Camera-type eye (tissue), 1 donor: ENCODE data around the genes ZNF888 and MYADM.

DNA sequence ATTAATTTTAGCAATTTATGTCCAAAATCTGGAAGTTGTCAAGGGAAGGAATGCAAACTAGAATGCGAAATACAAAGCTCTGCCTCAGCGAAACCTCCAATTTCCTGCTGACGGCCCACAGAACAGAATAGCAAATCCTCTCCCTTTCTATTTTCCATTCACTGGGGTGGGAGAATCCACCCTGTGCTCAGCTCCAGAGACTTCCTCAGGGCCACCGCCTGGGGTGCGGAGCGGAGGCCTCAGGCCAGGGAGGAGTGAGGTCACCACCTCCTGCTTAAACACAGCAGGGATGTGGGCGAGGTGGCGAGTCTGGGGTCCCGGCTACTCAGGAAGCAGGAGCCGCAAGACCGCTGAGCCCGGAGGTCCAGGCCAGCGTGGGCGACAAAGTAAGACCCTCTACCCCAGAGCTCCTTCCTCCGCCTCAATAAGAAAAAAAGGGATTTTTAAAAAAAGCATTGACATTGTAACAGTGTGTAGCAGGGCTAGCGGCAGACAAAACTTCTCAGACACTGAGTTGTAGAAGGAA lies 681 bp upstream of the ZNF320 start:
- RAMPAGE, long total RNA, result no peak

DNA sequence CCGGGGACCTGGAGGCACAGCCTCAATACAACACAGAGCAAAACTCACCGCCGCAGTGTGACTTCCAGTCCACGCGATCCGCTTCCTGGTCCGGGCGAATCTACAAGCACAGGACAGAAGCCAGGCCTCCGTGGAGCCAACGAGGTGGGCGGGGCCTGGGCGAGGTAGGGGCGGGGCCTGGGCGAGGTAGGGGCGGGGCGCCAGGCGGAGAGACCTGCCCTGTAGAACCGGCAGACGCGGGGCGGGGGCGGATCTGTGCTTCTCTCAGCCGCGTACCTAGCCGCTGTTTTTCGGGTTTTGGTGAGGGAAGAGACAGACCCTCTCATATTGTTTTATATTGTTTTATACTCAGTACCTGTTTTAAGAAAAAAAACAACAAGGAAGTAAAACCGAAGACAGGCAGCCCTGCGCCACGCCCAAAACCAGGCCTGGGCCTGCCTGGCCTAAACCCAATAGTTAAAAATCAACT lies at the start of gene ZNF888:
Gene ZNF888, minus strand, starts transcription at position 108 of the 469 bp plus-strand sequence.
- RAMPAGE, long total RNA, result no peak

DNA sequence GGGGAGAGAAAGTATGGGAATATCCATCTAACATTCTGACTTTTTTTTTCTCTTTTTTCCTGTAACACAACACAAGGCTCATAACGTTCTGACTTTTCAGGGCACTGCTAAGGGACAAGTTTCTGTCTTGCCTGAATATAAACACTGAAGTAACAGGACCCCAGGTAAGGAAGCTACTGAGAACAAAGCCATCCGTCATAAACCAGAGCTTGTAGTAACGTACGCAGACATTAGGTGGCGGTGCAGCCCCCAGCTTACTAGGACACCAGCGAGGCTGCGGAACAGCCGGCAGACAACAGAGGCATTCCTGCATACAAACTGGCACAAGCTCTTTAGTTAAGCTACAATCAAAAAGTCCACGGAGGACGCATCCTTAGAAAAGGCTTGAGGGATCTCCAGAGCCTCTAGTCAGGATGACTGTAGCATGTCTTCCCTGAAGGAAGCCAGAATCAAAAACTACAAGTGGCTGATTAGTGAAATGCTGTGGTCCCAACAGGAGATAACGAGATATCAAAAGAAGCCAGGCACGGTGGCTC lies 26.3 kb downstream of the ZNF160 start:
- RAMPAGE, long total RNA, result no peak

DNA sequence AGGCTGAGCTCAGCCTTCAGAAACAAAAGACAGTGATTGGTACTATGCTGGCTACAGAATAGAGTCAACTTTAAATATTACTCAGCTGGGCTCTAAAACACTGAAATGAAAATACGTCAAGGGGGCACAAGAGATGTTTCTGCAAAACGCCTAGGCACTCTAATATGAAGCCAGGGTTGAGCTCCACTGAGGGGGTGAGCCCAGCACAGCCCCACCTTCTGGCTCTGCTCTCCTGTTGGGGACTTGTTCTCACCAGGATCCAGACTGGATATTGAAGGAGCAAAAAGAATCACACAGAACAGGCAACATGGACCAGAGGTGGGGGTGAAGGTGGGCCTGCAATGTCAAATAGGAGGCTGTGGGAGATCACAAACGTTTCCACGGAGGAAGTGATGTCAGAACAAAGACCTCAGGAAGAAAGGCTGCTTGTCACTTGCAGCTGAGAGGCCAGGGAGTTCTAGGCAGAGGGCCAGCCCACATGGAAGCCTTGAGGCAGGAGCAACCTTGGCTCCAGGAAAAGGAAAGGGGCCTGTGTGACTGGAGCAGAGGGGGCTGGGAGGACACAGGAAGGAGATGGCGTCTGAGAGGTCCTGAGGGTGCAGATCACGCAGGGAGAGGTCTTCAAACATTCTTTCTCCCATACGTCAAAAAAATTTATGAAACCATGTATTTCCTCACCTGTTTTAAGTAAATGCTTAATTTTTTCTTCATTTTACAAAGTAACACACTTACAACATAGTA lies 16.4 kb downstream of the ZNF160 start:
- RAMPAGE, long total RNA, result no peak

DNA sequence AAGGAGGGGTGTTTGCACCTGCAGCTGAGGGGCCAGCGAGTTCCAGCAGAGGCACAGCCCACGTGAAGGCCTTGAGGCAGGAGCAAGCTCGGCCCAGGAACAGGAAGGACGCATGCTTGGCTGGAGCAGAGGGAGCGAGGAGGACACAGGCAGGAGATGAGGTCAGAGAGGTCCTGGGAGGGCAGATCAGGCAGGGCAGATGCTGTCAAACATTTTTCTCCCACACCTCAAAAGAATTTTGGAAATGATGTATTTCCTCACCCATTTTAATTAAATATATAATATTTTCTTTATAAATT lies 9.3 kb downstream of the ZNF415 start:
- RAMPAGE, long total RNA, result no peak

DNA sequence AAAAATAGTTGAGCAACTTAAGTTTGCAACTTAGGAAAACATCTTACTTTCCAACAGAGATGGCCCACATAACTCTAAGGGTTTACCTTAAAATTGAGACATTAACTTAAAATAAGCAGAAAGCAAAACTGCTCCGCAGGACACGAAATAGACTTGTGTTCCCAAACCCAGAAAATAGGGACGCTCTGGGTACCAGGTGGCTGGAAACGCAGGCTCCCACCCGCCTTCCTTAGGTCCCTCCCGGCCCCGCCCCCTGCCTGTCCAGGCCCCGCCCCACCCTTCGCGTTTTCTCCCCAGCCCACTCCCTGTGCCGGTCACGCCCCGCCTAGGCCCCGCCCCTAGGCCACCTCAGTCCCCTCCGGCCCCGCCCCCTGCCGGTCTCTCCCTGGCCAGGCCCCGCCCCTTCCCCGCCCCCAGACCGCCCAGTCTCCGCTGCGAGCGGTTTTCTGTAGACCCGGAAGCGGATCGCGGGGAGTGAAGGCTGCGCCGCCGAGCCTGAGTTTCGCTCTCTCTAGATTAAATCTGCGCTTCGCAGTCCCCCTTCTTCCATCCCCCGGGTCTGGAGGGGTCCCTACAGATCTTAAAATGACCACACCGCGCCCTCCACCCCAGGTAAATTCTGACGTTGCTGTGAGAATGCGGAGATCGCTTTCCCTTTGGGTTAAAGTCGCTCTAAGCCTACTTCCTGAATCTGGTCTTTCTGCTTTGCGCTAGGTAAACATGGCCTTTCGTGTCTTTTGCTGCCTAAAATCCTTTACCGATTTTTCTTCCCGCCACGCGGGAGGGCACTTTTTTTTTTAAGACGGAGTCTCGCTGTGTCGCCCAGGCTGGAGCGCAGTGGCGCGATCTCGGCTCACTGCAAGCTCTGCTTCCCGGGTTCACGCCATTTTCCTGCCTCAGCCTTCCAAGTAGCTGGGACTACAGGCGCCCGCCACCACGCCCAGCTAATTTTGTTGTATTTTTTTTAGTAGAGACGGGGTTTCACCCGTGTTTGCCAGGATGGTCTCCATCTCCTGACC lies 3.8 kb upstream of the ZNF665 start:
- RAMPAGE, long total RNA, result no peak

DNA sequence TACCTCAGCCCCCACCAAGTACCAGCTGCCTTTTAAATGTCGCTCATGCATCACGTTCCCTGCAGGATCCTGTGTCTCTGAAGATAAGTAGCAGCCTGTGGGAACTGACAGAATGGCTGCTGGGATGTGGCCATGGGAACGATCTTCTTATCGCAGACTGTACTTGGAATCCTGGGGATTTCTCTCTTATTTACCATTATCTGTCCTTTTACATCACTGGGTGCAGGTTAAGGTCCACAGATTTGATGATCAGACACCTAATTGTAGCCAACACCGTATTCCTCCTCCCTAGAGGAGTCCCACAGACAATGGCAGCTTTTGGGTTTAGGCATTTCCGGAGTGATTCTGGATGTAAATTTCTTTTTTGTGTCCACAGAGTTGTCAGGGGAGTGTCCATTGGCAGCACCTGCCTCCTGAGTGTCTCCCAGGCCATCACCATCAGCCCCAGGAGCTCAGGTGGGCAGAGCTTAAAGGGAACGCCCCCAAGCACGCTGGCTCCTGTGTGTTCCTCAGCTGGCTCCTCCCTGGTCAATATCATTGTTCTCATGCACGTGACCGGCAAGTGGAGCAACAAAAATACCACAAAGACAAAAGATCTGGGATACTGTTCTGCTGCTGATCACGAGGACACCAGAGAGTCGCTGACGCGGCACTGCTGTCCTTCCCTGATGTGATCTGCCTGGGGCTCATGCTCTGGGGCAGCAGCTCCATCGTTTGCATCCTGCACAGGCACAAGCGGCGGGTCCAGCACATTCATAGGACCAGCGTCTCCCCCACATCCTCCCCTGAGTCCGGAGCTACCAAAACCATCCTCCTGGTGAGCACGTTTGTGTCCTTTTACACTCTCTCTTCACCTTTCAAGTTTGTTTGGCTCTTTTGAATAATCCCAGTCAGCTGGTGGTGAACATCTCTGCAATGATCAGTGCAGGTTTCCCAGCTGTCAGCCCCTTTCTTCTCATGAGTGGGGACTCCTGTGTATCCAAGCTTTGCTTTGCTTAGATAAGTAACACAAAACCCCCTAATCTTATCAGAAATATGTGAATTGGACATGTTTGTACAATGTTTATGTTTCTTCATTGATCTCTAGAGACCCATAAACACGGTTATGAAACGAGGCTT lies 34.3 kb upstream of the ZNF331 start:
- RAMPAGE, long total RNA, result no peak

DNA sequence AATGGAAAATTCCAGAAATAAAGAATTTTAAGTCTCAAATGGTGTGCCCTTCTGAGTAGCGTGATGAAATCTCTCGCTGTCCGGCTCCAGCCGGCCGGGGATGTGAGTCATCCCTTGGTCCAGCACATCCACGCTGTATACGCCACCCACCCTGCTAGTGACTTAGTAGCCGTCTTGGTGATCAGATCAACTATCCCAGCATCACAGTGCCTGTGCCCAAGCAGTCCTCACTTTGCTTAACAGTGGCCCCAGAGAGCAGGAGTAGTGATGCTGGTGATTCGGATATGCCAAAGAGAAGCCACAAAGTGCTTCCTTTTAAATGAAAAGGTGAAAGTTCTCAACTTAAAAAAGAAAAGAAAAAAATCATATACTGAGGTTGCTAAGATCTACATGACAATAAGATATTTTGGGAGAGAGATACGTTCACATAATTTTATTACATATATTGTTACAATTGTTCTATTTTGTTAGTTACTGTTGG lies 40.1 kb downstream of the ZNF331 start:
- RAMPAGE, long total RNA, result no peak

DNA sequence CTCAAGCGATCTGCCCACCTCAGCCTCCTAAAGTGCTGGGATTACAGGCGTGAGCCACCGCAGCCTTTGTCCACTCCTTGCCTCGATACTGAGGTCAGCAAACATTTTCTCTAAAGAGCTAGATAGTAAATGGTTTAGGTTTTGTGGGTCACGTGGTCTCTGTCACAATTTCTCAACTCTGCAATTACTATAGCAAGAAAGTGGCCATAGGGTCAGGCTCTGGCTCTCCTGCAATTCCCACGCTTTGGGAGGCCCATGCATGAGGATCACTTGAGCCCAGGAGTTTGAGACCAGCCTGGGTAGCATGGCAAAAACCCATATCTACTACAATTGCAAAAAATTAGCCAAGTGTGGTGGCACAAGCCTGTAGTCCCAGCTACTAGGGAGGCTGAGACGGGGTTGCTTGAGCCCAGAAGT lies 42.7 kb downstream of the NLRP12 start:
- RAMPAGE, long total RNA, result no peak

DNA sequence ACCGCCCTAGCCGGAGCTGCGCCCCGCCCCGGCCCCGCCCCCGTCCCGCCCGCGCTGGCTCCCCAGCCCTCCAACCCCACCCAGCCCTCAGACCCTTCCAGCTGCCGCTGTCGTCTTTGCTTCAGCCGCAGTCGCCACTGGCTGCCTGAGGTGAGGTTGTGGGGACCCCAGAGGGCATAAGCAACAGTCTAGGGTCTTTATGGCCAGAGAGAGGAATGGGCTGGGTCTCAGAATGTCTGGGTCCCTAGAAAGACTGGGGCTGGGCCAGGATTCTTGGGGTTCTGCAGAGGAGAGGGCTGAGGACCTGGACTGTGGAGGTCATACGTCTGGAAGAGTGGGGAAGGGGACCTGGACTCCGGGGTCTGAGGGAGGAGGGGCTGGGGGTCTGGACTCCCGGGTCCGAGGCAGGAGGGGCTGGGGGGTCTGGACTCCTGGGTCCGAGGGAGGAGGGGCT lies at the start of gene MYADM:
Gene MYADM, plus strand, starts transcription at position 90 of the 454 bp plus-strand sequence.
- RAMPAGE, long total RNA, result start-site peak on the plus strand centred at position 117 of the sequence, 23 bp wide, 144 reads

GRCh38 chr19:53942031-53942931 lies 20.5 kb upstream of the CACNG8 start:
- RAMPAGE, long total RNA, result no peak

DNA sequence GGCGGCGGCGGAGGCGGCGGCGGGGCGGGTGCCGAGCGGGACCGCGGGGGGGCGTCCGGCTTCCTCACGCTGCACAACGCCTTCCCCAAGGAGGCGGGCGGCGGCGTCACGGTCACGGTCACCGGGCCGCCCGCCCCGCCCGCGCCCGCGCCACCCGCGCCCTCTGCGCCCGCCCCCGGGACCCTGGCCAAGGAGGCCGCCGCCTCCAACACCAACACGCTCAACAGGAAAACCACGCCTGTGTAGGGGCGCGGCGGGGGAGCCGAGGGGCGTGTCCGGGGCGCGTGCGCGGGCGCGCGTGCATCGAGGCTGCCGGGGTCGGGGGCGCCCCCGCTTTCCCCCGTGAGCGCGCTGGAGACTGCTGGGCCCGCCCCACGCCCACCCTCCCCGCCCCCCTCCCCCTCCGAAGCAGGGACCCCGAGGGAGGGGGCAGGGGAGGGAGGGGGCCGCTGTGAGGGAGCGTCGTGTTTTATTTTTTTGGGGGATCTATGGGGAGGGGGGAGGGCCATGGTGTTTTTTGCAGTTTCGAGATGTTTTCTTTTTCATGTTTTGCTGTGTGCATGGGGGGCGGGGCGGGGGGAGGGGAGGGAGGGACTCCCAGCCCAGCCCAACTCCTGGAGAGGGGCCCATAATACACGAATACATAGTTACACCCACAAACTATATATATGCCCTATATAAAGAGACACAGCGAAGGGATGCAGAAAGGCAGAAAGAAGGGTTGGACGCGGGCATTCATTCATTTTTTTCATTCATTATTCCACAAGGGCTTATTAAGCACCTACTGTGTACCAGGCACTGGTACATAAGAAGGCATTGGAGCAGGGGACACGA lies 8.6 kb upstream of the CACNG6 start:
- RAMPAGE, long total RNA, result no peak

GRCh38 chr19:54096499-54097197 lies 4.0 kb downstream of the OSCAR start:
- RAMPAGE, long total RNA, result no peak

DNA sequence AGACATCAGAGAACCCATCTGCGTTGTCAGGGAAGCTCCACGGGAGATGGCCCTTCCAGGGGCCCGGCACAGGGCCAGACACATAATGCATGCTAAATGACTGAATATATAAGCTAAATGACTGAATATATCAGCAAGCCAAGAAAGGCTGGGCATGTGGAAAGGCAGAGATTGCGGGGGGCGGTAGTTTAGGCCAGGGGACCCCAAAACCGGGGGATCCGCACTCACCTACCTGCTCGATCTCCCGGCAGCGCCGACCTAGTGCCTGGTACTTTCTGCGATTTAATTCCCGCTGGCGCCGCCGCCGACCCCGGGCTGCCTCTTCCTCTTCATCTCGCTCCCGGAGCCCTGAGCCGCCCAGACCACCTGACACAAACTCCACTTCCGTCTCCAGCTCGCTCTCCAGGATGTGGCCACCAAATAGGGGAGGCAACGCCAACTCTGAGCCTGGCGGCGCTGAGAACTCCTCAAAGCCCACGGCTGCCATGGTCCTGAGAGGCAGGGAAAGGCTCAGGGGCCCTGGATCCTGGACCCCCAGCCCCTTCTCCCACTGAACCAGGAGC lies 1.2 kb downstream of the TFPT start:
- RAMPAGE, long total RNA, result no peak

DNA sequence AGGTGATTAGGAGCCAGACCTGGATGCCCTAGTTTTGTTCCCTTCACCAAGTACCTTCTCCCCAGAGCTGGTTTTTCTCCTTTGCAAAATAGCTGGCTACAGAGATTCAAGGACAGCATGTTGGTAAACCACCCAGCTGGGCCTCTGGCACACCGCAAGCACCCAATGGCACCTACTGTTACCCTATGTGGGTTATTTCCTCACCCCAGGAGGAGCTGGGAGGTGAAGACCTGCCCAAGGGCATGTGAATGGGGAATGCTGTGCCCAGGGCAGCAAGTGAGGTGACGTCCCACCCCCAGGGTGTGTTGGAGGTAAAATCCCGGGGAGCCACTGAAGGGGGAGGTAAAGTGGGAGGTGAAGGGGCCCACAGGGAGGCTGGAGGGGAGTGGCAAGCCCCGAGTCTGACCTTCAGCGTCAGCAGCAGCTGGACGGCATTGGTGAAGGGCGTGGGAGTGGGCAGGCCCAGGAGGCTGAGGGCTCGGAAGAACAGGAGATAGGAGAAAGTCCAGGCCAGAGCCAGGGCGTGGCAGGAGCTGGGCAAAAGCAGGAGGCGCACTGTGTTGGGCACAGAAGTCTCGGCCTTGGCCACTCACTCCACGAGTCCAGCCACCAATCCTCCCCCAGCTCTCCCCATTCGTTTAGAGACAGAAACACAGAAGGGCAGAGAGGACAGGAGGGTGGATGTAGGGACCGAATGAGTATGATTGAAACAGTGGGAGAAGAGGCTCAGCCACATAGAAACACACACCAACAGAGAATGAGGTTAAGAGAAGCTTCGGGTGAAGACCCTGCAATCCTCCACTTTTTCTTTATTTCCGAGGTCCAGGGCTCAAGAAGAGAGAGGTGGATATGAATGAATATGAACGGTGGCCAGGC lies 2.4 kb downstream of the MBOAT7 start:
- RAMPAGE, long total RNA, result no peak

- RAMPAGE, long total RNA, result no peak
These were observed 6.3 kb downstream of the LILRB5 start for GRCh38 chr19:54250600-54251323.

GRCh38 chr19:54282642-54283317 lies 1.9 kb upstream of the LILRB2 start:
- RAMPAGE, long total RNA, result no peak

DNA sequence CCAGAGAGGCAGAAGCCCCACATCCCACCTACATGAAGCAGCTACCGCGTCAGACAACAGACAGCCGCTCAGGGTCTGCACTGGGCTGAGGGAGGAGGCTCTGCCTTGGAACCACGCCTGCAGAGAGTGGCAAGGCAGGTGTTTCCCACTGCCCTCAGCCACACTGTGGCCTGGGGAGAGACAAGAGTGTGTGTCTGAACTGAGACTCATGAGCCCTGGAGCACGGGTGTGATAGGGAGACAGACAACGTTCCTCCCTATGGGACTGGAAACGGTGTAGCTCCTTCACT lies 5.4 kb upstream of the LILRB2 start:
- RAMPAGE, long total RNA, result no peak

GRCh38 chr19:54304888-54305727 lies 7.9 kb downstream of the LILRA5 start:
- RAMPAGE, long total RNA, result no peak

DNA sequence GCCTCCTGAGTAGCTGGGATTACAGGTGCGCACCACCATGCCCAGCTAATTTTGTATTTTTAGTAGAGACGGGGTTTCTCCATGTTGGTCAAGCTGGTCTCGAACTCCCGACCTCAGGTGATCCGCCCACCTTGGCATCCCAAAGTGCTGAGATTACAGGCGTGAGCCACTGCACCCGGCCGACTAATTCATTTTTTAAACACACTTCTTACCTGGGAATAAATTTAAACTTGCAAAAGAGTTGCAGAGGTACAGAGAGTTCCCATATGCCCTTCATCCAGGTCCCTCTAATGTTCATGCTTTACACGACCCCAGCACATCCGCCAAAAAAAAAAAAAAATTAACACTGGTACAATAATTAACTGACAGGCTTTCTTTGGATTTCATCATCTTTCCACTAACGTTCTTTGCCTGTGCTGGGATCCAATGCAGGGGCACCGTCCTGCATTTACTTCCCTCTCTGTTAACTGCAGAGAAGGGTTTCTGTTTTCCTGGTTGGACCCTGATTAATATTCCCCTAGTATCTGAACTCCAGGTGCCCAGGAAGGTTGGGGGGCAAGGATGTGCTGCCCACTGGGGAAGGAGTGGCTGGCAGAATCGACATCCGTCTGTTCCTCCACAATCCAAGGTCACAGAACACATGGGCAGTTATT lies 4.2 kb upstream of the LAIR1 start:
- RAMPAGE, long total RNA, result no peak